ENCODE measurements around the gene MMP17.

DNA sequence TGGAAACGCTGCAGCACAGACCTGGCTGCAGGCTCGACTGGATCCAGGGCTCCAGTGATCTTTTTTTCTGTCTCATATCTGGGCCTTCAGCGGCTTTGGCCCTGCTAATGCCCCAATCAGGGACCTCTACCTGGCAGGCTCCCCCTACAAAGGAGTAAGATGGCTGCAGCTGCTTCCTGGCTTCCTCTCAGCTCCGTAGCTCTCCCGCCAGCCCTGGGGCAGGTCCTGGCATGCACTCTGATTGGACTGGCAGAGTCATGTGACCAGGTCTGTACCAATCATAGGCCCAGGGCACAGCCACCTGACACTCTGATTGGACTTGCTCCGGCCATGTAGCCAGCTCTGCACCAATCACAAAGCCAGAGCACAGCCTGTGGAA is 210.3 kb downstream of the ADGRD1 start:
- PRO-cap, 2 experiments: no peak in any of the 2 experiments

GRCh38 chr12:131355629-131356166 is 355.2 kb upstream of the SFSWAP start:
- PRO-cap, 2 experiments: peak in 2 of 2 experiments; most common minus-strand start chr12:131355982 (in 2)

DNA sequence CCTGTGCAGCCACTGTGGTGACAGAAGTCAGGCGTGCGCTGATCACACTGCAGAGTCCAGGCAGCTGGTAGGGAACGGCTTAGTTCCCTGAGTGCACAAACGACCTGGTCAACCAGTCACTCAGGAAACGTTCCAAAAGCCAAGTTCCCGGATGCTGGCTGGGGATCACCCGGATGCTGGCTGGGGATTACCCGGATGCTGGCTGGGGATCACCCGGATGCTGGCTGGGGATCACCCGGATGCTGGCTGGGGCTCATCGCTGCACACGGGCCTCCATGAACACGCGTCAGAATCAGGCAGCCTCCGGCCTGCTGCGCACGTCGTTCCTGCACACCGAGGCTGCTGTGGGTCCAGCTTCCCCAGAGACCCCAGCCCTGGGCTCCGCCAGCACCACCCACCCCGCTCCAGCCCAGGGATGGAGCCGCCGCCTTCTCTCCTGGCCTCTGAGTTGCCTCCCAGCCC is 254.1 kb upstream of the SFSWAP start:
- PRO-cap, 2 experiments: no peak in any of the 2 experiments

DNA sequence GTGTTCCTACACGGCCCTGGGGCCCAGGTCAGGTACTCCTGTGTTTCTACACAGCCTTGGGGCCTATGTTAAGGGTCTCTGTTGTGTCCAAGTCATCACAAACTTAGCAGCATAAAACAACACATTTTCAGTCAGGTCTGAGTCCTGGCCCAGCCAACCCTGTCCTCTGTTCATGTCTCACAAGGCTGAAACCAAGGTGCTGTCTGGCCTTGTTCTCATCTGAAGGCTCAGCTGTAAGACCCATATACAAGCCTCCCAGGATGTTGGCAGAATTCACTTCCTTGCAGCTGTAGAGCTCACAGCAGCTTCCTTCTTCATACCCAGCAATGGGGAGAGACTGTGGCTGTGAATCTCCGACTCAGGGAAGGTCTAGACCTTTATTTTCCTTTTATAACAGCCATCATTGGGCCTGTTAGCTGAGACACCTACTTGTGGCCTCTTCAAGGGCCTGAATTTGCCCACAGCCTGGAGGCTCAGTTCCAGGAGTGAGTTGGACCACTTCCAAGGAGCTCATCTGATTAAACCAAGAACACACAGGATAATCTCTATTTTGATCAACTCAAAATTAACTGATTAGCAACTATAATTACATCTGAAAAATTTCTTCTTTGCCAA is 107.4 kb upstream of the SFSWAP start:
- PRO-cap, 2 experiments: no peak in any of the 2 experiments

DNA sequence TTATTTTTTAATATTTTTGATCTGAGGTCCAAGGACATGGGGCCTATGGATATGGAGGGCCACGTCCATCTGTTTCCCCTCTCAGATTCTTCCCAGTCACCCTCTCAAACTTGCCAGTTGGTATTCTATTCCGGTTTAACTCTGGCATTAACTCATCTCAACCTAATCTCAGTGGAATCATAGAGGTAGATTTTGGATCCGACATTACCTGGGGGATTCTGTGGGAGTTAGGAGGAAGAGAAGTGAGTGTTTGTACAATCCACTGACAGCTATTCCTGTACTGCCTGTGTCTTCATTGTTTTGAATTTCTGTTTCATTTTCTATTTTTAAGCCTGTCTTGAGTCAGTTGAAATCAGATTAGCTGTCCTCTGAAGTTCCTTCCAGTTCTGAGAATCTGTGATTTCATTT is 103.5 kb upstream of the SFSWAP start:
- PRO-cap, 2 experiments: no peak in any of the 2 experiments

GRCh38 chr12:131776246-131776946 is 51.8 kb upstream of the MMP17 start:
- PRO-cap, 2 experiments: no peak in any of the 2 experiments

DNA sequence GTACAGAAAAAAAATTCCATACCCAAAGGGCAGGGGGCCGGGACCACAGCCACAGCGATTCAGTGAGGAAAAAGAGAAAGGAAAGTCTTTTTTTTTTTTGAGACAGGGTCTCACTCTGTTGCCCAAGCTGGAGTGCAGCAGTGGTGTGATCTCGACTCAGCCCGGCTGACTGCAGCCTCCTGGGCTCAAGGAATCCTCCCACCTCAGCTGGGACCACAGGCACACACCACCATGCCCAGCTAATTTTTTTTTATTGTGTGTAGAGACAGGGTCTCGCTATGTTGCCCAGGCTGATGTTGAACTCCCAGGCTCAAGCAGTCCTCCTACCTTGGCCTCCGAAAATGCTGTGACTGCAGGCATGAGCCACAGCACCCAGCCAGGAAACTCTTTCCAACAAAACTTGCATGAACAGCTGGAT is 35.2 kb upstream of the MMP17 start:
- PRO-cap, 2 experiments: no peak in any of the 2 experiments

- PRO-cap, 2 experiments: no peak in any of the 2 experiments
These were observed 30.9 kb upstream of the MMP17 start for GRCh38 chr12:131797152-131797789.

DNA sequence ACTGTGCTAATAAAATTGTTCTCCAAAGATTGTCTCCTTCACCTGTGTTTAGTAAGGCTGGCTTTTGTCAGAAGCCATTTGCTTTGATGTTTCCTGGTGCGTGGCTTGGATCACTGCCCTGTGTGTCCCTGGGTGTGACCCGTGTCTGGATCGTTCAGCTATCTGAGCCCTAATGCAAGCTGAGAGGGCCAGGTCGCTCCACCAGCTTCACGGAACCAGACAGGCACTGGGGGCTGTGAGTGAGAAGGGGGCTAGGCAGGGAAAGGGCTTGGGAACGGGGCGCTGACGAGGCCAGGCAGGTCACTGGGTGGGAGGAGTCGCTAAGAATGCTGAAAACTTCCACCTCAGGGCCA is 24.3 kb upstream of the MMP17 start:
- PRO-cap, 2 experiments: no peak in any of the 2 experiments

- PRO-cap, 2 experiments: peak in 2 of 2 experiments; most common plus-strand start chr12:131828393 (in 2)
These were observed at the start of gene MMP17 for GRCh38 chr12:131827947-131828484. Gene MMP17, plus strand, starts transcription at chr12:131828393.

DNA sequence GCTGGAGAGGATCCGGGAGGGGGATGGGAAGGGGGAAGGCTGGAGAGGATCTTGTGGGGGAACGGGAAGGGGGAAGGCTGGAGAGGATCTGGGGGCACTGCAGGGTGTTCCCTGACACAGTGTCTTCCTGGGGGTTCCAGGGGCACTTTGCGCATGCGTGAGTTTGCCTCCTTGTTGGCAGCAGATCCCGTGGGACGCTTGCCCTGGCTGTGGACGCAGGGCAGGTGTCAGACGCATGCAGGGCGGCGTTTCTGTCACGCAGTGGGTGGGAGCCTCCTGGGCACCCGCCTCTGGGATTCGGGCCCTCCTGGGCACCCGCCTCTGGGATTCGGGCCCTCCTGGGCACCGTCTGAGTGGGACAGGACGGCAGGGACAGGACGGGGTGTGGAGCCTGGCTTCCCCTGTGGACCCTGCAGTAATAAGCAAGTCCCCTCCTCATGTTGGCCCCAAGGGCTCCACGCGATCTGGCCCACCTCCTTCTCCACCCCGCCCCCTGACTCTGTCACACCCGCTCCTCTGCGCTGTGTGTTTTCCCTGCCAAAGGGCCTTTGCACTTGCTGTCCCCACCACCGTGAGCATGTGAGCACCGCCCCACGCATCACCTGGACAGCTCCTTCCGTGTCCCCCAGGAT is 4.2 kb downstream of the MMP17 start:
- PRO-cap, 2 experiments: peak in 1 of 2 experiments; most common minus-strand start position 129 of the sequence (in 1)

DNA sequence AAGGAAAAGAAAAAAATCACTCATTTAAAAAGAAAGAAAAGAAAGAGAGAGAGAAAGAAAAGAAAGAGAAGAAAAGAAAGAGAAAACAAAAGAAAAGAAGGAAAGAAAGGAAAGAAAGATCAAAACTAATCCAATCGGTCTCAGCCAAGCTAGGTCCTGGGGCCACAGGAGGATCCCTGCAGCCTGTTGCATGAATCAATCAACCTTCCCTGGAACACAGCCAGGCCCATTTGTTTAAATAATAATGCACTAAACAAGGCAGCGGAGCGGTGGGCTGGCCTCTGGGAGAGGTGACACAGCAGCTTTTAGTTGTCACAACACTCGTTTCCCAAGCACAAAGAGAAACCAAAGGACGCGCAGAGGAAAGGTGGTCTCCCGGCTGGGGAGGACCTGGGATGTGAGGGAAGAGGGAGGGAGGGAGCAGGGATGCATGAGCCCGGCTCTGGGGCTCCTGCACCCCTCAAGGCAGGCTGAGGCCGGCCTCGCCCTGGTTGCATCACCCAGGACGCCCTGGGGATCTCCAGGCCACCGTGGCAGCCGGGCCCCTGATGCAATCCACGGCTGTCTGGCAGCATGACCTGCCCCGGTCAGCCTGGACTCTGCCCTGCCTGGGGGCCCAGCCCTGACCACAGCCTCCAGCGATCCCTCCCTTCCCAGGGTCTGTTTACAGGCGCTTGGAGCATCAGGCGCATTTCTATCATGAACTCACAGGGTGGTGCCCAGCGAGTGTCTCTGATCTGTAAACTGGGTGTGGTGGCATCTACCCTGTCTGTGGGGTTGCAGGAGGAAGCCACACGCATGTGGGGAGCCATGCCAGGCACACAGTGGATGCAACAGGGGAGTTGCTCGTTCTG is 32.4 kb downstream of the MMP17 start:
- PRO-cap, 2 experiments: no peak in any of the 2 experiments

DNA sequence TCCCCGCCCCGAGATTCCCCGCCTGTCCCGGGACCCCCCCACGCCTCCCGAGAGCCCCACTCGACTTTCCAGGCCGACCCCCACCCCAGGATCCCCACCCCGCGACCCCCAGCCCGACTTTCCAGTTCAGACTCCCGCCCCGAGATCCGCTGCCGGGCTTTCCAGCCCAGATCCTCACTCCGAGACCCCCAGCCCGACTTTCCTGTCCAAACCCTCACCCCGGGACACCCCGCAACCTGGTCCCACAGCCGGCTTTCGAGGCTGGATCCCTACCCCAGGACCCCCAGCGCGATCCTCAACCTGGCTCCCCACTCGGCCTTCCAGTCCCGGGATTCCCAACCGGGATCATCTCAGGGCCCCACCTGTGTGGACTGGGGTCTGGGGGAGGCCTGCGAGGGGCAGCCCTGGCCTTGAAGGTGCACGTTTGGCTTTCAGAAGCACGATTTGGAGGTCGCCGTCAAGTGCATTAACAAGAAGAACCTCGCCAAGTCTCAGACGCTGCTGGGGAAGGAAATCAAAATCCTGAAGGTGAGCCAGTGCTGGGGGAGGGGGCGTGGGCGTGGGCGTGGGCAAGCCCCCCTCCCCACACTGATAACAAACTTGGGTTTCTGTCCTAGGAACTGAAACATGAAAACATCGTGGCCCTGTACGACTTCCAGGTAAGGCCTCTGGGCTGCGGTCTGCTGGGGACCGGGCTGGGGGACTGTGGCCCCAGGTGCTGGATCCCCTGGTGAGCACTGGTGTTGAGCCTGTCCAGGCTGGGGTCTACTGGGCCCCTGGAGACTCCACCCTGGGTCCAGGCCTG is 946 bp downstream of the ULK1 start:
- PRO-cap, 2 experiments: no peak in any of the 2 experiments

- PRO-cap, 2 experiments: no peak in any of the 2 experiments
These were observed 9.9 kb downstream of the ULK1 start for GRCh38 chr12:131904130-131904868.

DNA sequence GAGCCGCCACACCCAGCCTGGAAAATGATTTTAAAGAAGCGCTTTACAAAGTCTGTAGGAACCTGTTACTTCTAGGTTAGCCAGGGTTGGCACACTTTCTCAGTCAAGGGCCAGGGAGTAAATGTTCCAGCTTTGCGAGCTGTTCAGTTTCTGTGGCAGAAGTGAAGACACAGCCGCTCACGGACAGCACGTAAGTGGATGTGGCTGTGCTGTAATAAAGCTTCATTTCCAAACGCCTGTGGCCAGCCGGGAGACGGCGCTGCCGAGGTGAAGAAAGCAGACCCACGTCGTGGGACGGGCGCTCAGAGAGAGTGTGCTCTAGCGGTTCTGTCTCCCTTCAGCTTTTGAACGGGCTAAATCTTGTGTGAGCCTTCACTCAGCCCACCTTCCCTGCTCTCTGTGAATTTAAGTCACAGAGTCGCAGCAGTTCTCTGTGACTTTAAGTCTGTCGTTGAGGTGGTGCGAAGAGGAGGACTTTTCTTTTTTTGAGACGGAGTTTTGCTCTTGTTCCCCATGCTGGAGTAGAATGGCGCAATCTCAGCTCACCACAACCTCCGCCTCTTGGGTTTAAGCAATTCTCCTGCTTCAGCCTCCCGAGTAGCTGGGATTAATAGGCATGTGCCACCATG is 35.5 kb downstream of the EP400 start:
- PRO-cap, 2 experiments: peak in 1 of 2 experiments; most common plus-strand start position 252 of the sequence (in 1)

- PRO-cap, 2 experiments: no peak in any of the 2 experiments
These were observed 37.8 kb downstream of the EP400 start for GRCh38 chr12:131987424-131988092.

GRCh38 chr12:132066237-132067012 is 77.7 kb downstream of the DDX51 start:
- PRO-cap, 2 experiments: no peak in any of the 2 experiments

DNA sequence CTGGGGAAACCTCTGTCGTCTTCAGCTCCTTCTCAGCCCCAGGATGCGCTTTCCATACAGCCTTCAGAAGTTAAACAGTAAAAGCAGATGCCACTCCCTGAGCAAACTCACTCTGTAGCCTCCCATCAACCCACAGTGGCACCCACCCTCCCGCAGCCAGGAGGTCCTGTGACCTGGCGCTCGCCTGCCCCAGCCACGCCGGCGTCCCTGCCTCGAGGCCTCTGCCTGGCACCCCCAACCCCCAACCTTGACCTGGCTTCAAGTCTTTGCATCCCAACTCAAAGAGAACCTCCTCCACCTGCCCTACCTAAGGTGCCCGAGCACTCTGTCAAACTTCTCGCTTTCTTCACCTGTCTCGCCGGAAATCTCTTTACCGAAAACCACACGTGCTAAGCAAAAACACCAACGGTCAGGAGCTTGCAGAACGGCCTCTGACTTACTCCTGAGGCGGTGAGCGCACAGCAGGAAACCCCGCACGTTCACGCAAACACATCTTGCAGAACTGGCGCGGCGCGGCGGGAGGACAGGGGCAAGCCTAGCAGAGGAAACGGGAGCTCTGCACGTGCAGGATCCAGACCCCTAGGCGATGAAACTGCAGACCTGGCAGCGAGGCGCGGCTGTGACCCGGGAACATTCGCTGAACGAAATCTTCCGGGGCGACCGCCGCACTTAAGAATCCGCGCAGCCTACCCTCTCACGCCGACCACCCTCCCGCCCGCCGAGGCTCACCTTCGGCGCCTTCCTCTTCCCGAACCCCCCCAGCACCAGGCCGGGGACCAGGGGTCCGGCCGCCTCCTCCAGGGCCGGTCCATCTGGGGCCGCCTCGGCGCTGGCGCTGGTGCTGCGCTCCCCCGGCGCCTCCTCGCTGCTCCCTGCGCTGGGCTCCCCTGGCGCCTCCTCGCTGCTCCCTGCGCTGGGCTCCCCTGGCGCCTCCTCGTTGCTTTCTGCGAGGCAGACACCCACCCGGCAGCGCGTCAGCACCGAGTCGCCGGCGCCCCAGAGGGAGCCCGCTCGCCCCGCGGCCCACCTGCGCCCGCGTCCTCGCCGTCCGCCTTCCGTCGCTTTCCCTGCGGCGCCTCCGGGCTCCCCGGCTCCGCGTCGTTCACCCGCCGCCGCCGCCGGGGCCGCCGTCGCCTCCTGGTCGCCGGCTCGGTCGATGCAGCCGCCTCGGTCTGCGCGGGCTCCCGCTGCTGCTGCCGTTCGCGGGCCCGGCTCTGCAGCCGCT is 741 bp downstream of the DDX51 start:
- PRO-cap, 2 experiments: no peak in any of the 2 experiments

GRCh38 chr12:132328739-132329462 is 488 bp downstream of the GALNT9 start:
- PRO-cap, 2 experiments: no peak in any of the 2 experiments

DNA sequence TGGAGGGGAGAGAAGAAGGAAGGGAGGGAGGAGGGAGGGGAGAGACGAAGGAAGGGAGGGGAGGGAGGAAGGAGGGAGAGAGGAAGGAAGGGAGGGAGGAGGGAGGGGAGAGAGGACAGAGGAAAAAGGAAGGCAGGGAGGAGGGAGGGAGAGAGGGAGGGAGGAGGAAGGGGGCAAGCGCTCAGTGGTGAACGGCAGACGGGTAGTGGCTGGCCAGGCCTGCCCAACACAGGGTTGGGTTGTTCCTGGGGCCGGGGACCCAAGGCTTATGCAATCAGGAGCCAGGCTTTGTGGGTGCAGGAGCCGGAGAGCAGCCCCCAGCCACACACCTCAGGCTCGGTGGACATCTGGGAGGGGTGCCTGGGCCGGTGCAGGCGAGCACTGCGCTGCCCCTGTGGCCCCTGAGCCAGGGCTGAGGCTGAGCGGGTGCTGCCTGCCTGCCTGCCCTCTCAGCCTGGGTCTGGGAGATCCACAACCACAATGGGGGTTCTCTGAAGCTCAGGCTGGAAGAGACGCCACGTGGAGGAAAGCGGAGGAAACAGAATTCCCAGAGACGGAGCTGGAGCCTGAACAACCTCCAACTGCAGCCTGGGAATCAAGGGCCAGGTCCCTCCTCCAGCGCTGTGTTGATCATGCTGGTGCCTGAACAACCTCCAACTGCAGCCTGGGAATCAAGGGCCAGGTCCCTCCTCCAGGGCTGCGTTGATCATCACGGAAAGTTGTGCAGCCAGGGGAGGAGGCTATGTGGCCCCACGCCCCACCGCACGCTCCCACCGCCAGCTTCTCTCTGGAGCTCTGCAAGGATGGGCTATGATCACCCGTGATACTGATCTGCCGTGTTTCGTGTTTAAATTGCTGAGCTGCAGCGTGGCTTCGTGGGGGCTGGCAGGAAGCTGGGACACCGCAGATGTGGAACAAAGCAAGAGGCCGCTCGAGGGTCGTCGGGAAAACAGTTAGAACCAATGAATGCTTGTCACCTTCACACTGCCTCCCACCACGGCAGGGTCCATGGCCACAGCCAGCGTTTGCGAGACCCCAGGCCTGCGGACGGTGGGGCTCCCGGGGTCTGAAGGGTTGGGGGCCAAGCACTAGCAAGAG is 52.1 kb upstream of the FBRSL1 start:
- PRO-cap, 2 experiments: peak in 1 of 2 experiments; most common plus-strand start position 197 of the sequence (in 1)